AG09319 (cell line): ENCODE measurements around the genes TWF2, PPM1M and ITIH4.

- RRBS, result no CpG with 5 or more reads among the region's 3 CpGs
Observed at GRCh38 chr3:52196728-52197355, 1.1 kb upstream of the ALAS1 start.

DNA sequence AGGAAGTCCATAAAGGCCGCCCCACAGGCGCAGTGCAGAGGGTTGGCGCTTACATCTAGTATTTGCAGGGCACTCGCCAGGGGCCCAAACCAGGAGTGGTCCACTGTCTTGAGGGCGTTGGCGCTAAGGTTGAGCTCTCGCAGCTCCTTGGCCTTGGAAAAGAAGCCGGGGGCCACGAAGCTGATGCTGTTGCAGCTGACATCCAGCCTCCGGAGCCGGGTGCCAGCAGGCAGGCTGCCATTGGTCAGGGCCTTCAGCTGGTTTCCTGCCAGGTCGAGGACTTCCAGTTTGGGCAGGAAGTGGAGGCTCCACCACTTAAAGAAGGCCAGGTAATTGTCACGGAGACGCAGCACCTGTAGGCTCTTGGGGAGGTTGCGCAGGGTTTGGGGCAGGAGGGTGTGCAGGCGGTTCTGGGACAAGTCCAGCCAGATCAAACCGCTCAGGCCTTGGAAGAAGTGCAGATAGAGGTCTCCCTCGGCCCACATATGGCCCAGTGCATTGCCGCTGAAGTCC lies 3.4 kb downstream of the TLR9 start:
- RRBS, result 40% methylated on average over 1 of the region's 19 CpGs

DNA sequence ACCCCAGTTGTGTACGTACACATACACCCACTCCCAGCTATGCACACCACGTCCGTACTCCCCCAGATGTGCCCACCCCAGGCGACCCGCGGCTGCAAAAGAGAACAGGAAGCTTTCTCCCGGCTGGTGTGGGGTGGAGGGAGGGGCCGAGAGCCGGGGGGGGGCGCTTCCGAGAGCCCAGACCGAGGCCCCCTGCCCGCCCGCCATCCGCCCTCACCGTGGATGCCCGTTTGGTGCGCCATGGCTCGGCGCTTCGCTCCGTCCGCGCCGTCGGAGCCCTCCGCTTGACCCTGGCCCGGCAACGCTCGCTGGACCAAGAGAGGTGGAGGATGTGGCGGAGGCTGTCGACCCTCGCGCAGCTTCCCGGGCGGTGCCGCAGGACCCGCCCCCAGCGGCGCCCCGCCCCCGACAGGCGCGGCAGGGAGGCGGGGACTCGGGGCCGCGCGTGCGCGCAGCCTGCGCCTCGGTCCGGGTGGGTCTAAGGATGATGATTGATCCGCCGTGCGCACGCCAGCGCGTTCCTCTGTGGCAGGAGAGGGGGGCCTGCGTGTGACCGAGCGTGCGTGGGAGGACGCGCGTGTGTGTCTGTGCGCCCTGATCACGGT lies at the start of gene TWF2:
Gene TWF2, minus strand, starts transcription at position 384 of the 605 bp plus-strand sequence.
- RRBS, result under 1% methylated on average over 8 of the region's 69 CpGs

- RRBS, result under 1% methylated on average over 28 of the region's 107 CpGs
Observed at GRCh38 chr3:52245226-52246386, at the start of gene PPM1M. Gene PPM1M, plus strand, starts transcription at chr3:52245759.

- RRBS, result no CpG with 5 or more reads among the region's 4 CpGs
Observed at GRCh38 chr3:52252633-52253002, 7.1 kb downstream of the PPM1M start.

DNA sequence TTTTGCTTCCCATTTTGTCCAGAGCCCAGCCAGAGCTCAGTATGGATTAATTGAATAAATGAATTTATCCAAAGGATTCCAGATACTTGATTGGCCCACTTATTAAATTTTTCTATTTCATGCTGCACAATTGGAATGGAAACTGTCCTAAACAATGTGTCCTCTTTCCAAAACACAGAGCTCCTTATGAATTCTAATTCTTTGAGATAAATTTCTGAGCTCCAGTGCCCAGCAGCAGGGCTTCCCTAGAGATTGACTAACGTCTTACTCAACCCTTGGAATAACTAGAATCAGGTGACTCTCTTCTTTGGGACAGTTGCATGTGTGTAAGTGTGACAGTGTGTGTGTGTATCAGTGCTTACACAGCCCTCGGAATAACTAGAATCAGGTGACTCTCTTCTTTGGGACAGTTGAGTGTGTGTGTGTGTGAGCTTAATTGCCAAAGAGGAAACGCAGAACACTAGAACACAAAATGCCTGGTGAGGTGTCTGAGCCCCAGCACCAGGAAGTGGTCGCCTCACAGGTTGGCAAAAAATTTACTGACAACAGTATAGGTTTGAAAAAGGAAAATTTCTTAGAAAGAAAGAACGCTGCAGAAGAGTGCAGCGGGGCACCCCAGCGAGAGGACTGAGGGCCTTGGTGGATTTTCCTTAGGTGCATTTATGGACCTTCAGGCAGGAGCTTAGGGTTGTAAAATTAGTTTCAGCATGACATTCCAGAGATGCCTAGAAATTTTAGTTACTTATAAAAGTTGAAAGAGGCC lies 3.5 kb upstream of the WDR82 start:
- RRBS, result no CpG with 5 or more reads among the region's 7 CpGs

- RRBS, result 17% methylated on average over 4 of the region's 19 CpGs
Observed at GRCh38 chr3:52297996-52299206, 10.8 kb downstream of the GLYCTK start.

DNA sequence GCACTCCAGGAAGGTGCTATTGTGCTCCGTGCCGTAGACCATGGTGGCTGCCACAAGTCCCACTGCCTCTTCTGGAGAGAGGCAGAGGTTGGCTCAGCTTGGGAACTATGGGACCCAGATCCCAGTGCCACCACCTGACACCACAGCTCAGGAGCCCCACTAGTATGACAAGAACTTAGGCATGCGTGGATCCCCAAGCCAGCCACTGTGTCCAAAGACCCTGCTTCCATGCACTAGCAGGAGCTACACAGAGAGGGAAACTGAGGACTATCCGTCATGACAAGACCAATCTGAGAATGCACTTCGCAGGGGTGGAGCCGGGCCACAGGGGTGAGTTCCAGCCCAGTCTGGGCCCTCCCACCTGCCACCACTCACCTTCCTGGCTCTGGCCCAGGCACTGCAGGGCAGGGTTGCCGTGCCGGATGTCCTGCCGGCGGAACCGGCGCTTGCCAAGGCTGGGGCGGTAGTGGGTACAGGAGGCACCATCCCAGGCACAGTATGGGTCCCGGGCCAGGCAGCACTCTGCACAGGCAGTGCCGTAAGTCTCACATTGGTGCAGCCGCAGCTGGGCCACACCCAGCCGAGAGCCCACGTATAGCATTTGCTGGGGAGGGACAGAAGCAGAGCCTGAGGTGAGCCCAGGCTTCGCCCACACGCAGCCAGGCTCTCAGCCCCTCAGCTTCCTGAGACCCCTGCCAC lies 7.2 kb downstream of the SEMA3G start:
- RRBS, result 84% methylated on average over 4 of the region's 20 CpGs

DNA sequence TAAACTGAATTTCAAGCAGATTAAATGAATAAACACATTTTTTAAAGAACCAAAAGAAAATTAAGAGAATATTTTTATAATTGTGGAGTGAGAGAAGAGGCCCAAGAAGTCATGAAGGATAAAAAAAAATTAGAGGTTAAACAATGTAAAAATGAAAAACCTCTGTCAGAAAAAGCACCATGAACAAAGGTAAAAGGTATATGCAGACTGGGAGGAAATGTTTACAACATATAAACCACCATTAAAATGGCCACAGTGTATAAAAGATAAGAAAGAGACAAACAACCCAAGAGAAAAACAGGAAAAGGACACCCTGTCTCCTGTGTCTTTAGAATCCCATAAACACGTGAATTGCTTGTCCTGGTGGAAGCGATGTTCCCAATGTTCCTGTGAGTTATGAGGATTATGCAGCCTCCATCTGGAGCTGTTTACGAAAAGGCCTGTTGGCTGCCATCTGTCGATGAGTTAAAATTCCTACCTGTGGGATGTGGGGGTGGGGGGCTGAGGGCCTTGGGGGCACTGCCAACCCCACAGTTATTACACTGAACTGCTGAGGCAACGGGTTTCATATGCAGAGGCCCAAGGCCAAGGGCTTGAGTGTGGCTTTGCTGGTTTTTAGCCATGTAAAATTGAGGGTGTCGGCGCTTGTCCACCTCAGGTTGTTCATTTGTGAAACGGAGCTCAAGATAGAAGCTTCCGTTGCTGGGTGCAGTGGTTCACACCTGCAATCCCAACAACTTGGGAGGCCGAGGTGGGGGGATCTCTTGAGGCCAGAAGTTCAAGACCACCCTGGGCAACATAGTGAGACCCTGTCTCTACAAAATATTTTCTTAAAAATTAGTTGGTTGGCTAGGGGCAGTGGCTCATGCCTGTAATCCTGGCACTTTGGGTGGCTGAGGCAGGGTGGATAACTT lies 13.6 kb downstream of the NISCH start:
- RRBS, result no CpG with 5 or more reads among the region's 10 CpGs

- RRBS, result 94% methylated on average over 2 of the region's 19 CpGs
Observed at GRCh38 chr3:52503838-52504318, 8.7 kb downstream of the STAB1 start.

- RRBS, result no CpG with 5 or more reads among the region's 28 CpGs
Observed at GRCh38 chr3:52524936-52525621, 8.6 kb downstream of the NT5DC2 start.

DNA sequence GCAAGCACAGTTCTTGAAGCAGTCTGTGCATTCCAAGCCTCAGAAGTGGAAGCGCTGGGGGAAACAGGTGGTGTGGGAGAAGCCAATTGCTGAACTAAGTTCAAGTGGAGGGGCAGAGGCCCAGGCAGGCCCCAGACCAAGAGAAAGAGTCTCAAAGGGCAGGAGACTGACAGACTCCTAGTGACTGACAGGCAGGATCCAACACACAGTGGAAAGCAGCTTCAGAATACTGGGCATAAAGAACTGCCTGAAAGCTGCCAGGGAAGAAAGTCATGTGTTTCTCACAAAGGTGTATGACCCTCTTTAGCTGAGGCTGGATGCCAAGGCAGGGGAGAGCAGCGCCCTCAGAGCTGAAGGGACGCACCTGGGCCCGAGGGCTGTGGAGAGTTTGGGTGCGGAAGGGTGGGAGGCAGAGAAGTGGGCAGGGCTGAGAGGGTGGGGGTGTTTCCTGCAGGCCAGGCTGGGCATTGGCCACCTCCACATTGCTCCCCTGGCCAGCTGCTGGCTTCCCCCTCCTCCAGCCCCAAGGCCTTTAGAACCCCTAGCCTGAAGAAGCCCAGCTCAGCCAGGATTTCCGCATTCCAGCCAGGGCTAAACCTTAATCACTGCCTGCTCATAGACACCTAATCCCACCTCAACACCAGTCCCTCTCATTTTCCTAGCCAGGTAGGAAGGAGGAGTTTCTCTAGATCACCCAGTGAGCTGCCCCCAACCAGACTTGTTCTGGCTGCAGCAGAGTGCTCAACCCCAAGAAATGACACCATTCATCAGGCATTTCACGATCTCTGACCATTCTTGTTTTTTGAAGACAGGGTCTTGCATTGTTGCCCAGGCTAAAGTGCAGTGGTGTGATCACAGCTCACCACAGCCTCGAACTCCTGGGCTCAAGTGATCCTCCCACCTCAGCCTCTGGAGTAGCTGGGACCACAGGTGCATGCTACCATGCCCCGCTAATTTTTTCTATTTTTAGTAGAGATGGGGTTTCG lies 7.5 kb downstream of the NT5DC2 start:
- RRBS, result no CpG with 5 or more reads among the region's 10 CpGs

DNA sequence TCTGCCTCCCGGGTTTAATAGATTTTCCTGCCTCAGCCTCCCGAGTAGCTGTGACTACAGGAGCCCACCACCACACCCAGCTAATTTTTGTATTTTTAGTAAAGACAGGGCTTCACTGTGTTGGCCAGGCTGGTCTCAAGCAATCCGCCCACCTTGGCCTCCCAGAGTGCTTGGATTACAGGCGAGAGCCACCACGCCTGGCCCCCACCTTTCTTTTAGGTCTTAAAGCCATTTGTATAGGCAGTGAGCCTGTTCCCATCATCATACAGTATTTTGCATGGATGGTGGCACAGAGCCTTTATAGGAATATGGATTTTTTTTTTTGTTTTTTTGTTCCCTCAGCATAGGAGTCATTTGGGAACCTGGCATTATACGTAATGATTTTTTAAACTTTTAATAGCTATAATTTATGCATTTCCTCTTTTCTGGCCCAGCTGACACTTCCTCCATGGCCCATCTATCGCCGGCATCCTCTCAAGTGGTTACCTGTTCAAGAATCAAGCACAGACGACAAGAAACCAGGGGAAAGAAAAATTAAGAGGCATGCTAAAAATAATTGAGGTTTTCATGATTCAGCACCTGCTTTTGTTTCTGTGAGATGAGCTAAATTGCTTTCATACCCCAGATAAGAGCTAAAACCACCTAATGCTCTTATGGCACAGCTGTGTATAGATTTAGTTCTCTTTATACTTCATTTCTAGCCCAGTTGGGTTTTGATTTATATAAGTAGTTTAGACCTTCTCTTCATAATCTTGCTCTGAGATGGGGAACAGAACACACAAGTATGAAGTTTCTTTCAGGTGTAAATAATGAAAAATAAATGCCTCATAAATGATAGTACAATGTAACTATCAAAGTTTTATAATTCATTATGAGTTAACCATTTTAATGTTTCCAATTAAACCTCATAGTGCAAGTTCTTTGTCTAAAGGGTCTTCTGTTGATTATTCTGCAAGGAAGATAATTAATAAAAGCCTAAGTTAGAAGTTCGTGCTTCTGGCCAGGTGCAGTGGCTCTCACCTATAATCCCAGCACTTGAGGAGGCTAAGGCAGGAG lies 1.7 kb downstream of the SPCS1 start:
- RRBS, result no CpG with 5 or more reads among the region's 10 CpGs

DNA sequence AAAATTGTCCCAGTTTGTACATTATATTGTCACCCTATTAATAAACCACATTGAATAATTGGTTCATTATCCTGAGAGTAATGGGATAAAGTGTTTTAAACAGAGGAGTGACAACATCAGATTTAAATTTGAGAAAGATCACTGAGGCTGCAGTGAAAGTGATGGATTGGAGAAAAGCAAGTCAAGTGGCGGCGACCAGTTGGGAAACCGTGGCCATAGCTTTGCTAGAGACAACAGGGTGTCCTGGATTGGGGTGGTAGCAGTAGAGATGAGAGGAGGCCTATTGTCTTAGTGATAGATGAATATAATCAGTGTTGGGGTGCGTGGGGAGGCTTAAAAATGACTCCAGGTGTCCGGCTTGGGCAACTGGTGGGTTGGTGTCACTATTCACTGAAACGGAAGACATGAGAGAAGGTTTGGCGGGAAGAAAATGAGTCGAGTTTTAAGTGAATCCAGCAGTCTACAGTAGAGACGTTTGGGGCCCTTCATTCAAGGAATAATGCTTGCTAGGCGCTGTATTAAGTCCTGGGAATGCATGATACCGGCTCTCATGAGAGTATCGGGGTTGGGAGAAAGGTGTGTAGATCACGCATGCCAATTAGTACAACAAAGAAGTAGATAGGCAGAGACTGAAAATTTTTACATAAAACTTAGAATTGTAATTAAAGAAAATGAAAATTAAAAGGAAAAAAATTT lies 832 bp downstream of the NEK4 start:
- RRBS, result no CpG with 5 or more reads among the region's 13 CpGs

GRCh38 chr3:52795461-52795997 lies 933 bp downstream of the ITIH3 start:
- RRBS, result no CpG with 5 or more reads among the region's 11 CpGs

DNA sequence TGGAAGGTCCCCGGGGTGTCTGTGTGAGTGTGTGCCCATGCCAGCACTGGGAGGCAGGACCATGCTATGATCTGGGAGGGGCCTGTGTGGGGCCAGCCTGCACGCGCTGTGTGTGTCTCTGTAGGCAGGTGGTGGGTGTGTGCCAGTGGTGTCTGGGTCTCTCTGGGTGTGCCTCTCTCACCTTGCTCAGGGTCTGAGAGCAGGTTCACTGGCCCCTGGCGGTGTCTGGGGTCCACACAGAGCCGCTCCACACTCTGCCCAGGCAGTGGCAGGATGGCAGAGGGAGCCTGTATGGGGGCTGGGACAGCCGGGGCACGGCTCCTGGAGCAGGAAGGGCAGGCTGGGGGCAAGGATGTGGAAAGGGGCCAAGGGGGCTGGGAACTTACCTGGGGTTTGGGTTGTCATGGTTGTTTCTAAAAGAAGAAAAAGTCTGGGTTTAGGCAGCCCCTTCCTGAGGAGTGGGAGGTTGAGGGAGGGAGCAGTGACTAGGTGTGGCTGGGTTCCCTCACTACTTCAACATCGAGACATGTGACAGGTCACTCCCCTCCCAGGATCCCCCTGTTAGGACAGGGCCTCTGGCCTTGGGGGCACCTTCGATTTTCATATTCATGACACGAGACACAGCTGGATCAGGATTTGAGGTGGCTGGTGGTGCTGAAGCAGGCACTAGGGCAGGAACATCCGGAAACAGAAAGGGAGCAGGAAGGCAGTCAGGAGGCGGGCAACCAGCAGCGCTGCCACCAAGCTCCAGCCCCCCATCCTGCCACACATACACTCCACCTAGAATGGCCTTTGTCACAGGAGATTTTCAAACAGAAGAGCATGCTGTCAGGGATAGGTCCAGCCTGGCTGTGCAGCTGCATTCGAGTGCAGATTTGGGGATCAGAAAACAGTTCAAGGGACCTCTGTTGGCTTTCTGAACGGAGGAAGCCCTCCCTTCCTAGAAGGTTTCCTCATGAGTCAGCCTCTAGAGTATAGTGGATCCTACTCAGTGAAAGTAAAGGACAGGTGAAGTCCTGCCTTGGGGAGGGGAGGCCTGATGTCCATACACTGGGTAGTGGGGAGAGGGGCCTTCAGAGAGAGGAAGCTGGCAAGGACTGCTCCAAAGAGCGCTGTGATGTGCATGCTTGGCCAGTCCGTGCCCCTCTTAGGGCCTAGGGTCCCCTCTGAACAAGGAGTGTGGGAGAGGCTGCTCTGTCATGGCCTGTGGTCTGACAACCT lies 12.2 kb downstream of the ITIH4 start:
- RRBS, result no CpG with 5 or more reads among the region's 17 CpGs

GRCh38 chr3:52830483-52831483 lies at the start of gene ITIH4:
Gene ITIH4, minus strand, starts transcription at chr3:52830672.
- RRBS, result 89% methylated on average over 4 of the region's 20 CpGs

- RRBS, result no CpG with 5 or more reads among the region's 16 CpGs
Observed at GRCh38 chr3:53227855-53228539, 27.8 kb downstream of the TKT start.

DNA sequence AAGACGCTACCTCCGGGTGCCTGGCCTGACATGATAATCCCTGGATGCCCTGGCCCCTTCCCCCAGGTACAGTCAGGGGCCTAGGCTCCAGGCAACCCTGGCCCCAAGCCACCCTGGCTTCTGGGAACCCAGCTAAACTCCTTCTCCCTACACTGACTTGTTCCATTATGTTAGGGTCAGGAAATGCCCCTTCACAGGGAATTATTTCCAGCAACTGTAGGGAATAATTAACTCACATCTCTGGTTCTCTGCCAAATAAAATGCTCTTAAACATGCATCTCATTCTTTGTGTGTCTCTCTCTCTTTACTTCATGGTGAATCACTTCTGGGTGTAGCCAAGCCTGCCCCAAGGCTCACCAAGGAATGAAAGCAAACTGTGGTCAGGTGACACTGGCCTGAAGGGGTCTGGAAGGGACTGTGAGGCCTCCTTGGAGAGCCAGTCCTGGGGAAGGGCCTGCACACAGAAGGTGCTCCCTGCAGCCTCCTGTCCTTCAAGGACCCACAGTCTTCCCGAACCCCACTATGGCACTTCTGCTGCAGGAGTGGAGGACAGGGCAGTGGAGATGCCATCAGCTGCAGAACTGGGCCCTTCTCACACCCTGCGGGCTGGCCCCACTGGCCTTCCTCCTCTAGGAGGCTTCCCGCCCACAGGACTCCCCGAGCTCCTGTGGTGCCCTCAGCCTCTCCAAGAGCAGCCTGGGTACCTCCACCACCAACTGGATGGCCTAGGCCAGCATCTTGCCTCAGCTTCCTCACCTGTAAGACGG lies 17.6 kb downstream of the TKT start:
- RRBS, result no CpG with 5 or more reads among the region's 7 CpGs

DNA sequence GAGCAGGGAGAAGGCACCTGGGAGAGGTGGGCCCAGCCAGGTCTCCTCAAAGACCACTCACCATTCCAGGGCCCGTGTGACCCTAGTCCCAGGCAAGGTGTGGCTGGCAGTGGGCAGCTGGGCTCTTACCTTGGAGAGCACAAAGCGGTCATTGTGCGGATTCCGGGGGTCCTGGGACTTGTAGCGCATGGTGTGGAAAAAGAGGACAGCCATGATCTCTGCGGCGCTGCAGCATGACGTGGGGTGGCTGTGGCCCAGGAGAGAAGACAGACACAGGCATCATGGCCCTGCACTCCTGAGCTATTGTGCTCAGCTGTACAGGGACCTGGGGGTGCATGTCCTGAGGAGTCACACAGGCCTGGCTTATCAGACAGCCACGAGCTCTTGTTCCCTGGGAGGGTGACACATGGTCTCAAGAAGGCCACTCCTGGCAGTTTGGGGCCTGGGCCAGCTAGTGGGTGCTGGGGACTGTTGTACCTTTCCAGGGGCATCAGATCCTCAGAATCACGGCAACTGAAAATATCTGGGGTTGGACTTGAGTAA lies 13.8 kb downstream of the TKT start:
- RRBS, result no CpG with 5 or more reads among the region's 10 CpGs